Hair follicular keratinocyte (primary cell): ENCODE measurements around the genes TMEM25 and IFT46.

DNA sequence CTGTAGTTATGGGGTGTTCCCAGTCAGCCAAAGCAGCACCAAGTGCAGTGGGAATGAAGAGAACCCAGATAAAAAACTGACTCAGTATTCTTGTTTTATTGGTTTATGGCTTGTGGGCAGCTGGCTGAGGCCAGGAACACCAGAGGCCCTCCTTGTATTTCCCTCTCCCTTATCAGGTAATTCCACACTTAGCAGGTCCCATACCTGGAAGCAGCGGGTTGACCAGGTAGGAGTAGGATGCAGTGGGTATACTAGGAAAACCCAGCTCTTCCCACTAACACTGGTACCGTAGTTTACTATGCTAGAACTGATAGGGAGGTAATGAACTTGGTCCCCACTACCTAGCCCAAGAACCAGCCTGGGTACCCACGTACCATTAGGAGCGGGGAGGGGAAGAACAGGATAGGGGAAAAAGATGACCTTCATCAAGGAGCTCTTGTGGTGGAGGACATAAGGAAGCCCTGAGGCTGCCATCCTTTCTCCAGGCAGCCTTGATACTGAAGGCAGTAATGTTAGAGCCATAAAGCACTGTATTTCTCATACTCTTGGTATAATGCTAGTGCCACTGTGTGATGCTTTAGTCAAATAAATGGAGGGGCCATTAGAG, 28.2 kb downstream of the BACE1 start:
- RAMPAGE, long total RNA, result no peak

GRCh38 chr11:117307880-117308788, 7.9 kb downstream of the BACE1 start:
- RAMPAGE, long total RNA, result no peak

- RAMPAGE, long total RNA, result no peak
Observed at GRCh38 chr11:117309113-117309742, 6.8 kb downstream of the BACE1 start.

- RAMPAGE, long total RNA, result no peak
Observed at GRCh38 chr11:117691503-117691922, 105.5 kb downstream of the DSCAML1 start.

DNA sequence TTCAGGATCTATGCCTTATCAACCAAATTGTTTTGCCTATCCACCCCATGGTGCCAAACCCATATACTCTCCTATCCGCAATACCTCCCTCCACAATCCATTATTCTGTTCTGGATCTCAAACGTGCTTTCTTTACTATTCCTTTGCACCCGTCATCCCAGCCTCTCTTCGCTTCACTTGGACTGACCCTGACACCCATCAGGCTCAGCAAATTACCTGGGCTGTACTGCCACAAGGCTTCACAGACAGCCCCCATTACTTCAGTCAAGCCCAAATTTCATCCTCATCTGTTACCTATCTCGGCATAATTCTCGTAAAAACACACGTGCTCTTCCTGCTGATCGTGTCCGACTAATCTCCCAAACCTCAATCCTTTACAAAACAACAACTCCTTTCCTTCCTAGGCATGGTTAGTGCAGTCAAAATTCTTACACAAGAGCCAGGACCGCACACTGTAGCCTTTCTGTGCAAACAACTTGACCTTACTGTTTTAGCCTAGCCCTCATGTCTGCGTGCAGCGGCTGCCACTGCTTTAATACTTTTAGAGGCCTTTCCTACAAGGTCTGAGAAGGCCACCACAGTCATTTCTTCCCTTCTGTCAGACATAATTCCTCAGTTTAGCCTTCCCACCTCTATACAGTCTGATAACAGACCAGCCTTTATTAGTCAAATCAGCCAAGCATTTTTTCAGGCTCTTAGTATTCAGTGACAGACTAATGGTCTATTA, 12.0 kb downstream of the FXYD2 start:
- RAMPAGE, long total RNA, result no peak

GRCh38 chr11:117816150-117816795, 8.3 kb downstream of the FXYD2 start:
- RAMPAGE, long total RNA, result no peak

DNA sequence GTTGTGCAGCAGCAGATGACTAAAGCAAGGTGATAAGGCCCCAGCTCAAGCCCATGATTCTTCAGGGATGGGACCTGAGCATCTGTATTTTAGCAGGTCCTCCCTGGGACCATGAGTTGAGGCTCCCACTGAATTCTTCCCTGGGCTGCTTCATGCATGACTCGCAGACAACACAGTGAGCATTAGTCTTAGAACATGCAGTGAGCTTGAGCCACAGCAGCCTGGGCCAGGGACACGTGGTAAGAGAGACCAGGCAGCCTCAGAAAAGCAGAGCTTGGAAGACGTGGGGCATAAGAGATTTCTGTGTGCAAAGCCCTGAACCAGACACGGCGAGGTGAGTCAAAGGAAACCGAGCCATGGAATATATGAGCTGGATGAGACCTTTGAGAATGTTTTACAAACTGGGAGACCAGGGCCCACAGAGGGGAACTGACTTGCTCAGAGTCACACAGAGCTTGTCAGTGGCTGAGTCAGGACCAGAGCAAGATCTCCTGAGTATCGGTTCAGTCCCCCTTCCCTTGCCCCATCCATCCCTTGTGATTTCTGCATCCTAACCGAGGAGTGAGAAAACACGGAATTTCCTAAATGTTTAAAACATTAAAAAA, 8.5 kb upstream of the FXYD6 start:
- RAMPAGE, long total RNA, result no peak

DNA sequence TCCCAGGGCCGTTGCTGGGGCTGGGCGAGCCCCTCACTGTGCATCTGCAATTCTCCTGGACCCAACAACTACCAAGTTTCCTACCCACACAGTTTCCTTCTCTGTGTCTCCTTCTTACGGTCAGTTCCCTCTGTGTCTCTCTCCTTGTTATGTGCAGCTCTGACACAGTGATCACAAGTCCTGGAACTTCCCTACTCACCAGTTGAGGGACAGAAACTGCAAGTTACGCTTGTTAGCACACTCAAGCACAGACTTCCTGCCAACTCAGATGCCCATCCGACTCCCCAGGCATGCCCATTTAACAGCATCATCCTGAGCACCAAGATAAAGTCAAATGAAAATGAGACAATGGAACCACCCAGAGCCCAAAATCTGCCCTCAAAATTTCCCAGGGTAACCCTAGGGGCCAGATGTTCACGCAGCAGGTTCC, 6.4 kb upstream of the IL10RA start:
- RAMPAGE, long total RNA, result no peak

DNA sequence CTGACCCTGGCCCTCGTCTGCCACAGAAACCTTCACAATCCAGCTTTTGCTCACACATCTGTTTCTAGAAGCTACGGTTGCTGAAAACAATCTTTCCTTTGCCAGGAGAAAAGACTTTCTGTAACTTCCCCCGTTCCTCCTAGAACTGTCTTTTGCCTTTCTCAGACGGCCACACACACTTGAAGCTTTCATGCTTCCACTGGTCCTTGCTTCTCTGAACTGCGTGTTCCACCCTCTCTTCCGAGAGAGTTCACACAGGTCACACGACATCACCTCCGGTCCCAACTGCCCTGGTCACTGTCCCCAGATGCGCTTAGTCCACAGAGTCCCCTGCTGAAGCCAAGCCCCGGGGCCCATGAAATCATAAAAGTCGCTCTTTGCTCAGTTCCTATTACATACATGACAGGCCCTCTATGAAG, 3.6 kb downstream of the SMIM35 start:
- RAMPAGE, long total RNA, result no peak

GRCh38 chr11:118112880-118113521, 26.2 kb upstream of the SMIM35 start:
- RAMPAGE, long total RNA, result no peak

DNA sequence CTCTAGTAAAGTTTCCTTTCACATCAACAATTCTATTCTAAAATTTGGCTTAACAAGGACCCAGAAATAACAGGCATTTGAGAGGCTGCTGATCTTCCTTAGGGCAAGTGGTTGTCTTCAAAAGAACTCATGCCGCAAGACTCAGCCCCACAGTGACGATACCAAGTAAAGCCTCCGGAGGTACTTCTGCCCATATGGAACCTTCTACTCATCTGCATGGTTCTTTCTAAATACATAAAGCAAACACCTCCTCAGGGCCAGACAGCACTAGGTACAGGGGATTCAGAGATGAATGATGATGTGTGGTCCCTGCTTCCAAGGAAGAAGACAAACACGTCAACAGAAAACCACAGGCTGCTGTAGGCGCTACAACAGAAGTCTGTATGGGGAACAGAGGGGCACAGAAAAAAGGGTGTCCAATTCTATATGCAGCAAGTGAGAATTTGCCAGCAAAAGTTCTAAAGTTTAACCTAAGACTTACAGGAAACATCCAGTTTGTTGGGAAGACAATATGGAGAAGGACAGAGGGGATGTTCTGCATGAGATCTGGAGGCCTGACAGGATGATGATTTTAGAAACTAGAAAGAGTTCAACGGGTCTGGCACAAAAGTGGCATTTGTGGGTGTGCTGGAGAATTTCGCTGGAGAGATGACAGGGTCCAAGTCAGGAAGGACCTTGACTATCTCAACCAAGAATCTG, 23.8 kb downstream of the JAML start:
- RAMPAGE, long total RNA, result no peak

DNA sequence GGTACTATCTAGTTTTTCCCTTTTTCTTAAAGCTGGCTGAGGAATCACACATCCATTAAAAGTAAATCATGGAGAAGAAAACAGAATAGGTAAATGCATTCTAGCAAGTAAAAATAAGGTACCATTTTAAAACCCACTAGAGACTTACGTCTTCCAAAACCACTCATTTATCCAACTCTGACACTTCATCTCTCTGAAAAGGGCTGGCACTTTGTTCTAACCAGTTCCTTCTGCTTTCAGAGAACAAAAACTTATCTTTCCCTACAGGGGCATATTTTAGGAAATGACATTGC, 11.3 kb downstream of the MPZL3 start:
- RAMPAGE, long total RNA, result no peak

DNA sequence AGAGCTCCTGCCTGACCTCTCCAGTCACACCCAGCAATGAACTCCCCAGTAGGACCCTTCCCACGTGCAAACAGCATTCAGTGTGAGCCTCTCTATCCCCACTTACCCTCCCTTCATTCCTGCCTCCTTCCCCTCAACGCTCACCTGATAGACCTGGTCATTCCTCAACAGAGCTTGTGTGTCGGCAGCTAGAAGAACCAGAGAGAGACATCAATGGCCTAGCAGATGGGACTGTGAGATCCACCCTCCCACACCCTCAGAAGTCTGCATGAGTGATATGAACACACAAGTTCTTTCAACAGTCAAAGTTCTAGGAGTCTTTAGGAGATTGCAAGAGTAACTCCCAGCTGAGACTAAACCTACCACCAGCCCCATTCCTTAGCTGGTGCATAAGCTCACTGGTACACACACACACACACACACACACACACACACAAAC, 3.2 kb downstream of the CD3D start:
- RAMPAGE, long total RNA, result no peak

GRCh38 chr11:118434023-118434987, 2.0 kb upstream of the KMT2A start:
- RAMPAGE, long total RNA, result no peak

- RAMPAGE, long total RNA, result no peak
Observed at GRCh38 chr11:118438237-118439164, 2.2 kb downstream of the KMT2A start.

DNA sequence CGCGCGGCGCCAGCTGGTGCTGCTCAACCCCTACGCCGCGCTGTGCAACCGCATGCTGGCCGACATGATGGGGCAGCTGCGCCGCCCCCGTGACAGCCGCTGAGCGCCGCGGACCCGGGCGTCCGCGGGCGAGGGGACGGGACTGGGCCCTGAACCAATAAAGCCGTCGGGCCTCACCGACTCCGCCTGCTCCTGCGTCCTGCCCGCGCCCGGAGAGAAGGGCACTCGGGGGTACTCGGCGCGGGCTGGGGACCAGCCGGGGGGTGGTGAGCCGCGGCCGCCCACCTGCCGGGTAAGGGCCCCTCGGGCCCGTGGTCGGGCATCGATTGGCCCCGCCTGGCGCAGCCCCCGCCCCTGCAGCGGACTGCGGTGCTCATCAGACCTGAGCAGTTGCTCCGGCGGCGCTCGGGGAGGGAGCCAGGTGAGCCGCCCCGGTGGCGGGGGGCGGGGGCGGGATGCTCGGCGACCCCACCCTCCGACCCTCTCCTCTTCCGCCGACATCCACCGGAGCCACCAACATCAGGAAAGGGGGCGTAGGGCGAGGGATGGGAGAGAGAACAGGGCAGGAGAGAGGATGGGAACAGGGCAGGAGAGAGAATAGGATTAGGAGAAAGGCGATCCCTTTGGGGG, at the start of gene TMEM25:
Gene TMEM25, plus strand, starts transcription at position 379 of the 630 bp plus-strand sequence.
- RAMPAGE, long total RNA, result no peak

- RAMPAGE, long total RNA, result no peak
Observed at GRCh38 chr11:118543829-118544515, 13.0 kb downstream of the TMEM25 start.

DNA sequence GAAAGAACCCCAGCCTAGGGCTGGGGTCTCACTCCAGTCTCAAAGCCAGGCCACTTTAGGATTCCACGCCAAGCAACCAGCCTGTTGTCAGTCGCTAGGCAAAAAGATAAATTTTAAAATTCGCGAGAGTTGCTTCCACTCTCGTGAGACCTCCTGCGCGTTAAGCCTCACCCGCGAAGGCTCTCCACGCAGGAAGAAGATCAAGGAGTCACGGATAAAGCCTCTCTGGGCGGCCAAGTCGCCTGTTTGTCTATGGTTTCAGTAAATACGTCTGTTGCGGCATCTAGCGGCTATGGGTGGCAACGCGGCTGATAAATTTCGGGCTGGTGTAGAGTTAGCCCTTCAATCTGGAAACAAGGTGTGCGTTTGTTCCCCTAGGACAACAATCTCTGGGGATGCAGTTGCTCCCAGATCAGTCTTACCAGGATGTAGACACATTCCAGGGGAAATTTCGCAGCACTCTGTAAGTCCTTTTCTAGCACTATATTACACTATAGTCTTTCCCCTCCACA, at the start of gene IFT46:
Gene IFT46, minus strand, starts transcription at position 108 of the 512 bp plus-strand sequence.
- RAMPAGE, long total RNA, result start-site peak on the minus strand centred at position 194 of the sequence, 17 bp wide, 31 and 16 reads in 2 replicates

DNA sequence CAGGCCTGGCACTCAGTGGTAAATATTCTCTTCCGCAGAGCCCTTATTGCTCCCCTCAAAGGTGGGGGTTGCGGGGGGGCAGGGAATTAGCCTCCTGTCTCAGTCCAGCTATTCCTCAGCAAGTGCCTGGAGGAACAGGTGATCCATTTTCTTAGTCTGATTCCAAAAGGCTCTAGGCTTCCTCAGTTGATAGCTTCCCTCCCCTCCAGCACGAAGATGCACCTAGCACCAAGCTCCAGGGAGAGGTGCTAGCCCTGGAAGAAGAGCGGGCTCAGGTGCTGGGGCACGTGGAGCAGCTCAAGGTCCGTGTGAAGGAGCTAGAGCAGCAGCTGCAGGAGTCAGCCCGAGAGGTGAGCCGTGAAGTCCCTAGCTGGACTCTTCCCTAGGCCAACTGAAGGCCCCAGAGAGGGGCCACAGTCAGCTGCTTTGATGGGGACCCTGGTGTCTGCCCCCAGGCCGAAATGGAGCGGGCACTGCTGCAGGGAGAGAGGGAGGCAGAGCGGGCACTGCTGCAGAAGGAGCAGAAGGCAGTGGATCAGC, 24.4 kb downstream of the PHLDB1 start:
- RAMPAGE, long total RNA, result no peak

GRCh38 chr11:118645167-118645984, 34.1 kb downstream of the TREH start:
- RAMPAGE, long total RNA, result no peak